Myometrial cell (primary cell): ENCODE measurements around the genes EPB41L3, ARHGAP28 and LAMA1.

GRCh38 chr18:3350434-3350862 lies 88.5 kb downstream of the MYL12B start:
- RAMPAGE, long total RNA: no peak

GRCh38 chr18:3447019-3447322 lies 3.0 kb upstream of the TGIF1 start:
- RAMPAGE, long total RNA: no peak

- RAMPAGE, long total RNA: no peak
These were observed 16.3 kb downstream of the TGIF1 start for GRCh38 chr18:3466068-3466785.

DNA sequence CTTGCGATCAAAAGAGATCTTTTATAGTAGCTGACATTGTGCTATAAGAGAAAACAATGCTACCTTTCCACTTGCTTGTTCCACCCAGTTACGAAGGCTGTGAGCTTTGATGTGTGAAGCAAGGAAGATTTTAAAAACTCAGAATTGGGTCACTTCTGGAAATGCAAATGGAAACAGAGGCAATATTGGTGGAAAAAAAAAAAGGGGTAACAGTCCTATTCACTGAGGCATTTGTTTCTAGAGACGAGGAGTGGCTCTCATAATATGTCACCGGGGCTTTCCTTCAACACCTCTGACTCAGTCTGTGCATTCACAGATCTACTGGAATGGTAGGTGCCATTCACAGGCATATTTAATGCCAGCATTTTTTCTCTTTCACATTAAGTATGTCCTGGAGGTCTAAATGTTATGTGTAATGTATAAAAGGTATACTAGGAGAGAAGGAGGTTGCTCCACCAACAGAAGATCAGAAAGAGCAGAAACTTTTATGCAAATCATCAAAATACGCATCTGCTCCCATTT lies 91.8 kb downstream of the TGIF1 start:
- RAMPAGE, long total RNA: no peak

DNA sequence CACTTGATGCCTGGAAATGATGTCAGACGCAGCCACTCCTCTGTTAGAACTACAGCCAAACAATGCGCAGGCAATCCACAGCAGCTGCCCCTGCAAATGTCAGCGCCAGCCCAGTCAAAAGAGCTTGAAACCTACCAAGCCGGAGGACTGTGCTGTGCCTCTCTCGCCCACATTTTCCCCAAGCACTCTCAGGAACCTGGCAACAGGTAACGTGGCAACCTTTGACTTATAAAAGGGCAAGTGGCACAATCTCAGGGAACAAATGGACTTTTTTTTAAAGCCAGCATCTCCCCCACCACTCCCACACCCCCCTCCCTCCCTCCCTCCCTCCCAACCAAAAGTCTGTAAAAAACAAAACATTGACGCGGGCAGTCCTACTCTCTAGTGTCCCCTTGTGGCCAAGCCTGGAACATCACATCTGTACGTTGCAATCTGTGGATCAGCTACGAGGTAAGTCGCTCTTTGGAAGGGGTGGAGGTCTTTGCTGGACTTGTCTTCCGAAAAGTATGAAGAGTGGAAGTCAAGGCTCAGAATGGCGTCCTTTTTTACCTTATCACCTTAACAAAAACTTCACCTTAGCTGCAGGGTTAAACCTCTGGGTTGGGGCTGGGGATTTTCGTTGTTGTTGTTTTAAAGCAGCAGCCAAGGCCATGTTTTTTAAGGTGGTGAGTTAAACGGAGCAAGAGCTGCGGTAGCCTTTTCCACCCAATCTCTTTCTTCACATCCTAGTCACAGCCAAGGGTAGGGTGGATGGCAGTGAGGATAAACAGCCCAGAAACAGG lies 144.3 kb downstream of the TGIF1 start:
- RAMPAGE, long total RNA: start-site peak on the plus strand centred at position 84 of the sequence, 60 bp wide, 60 and 177 reads in 2 replicates; start-site peak on the plus strand centred at position 420 of the sequence, 17 bp wide, 98 and 209 reads in 2 replicates

GRCh38 chr18:4248527-4249391 lies 206.3 kb downstream of the DLGAP1 start:
- RAMPAGE, long total RNA: no peak

DNA sequence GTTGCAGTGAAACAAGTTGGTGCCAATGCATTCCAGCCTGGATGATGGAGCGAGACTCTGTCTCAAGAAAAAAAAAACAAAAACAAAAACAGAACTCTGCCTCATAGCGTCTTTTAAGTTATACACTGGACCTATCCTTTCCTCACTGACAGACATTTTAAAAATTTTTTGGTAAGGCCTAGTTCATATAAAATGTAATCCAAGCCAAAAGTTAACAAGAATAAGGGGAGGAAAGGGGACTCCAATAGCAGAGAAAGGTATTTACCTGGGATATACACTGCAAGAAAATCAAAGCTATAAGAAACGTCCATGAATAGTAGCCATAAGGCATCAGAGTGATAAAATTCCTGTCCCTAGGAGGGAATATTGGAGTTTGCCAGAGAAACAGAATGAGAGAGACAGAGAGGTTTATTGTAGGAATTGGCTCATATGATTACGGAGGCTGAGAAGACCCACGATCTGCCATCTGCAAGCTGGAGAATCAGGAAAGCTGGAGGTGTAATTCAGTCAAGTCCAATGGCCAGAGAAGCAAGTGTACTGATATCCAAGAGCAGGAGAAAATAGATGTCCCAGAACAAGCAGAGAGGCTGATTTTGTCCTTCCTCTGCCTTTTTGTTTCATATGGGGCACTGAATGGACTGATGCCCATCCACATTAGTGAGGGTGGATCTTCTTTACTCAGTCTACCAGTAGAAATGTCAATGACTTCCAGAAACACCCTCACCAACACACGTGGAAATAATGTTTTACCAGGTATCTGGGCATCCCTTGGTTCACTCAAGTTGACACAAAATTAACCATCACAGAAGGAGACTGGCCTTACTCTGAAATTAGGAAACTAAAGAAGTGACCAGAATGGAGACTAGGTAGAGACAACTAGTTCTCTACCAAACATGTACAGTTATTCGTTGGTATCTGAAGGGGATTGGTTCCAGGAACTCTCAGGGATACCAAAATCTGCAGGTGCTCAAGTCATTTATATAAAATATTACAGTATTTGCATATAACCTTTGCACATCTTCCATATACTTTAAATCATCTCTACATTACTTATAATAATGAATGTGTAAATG lies 47.1 kb upstream of the AKAIN1 start:
- RAMPAGE, long total RNA: no peak

DNA sequence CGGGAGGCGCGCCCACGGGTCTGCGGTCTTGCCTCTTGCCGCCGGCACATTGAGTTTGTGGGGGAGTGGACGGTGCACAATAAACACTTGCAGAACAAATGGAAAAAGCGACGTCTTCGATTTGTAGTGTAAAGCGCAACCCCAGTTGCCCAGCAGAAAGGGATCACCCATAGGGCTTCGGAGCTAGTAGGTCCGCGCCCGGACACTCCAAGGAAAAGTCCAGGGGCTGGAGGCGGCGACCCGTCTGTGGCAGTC lies 976 bp upstream of the ZBTB14 start:
- RAMPAGE, long total RNA: no peak

DNA sequence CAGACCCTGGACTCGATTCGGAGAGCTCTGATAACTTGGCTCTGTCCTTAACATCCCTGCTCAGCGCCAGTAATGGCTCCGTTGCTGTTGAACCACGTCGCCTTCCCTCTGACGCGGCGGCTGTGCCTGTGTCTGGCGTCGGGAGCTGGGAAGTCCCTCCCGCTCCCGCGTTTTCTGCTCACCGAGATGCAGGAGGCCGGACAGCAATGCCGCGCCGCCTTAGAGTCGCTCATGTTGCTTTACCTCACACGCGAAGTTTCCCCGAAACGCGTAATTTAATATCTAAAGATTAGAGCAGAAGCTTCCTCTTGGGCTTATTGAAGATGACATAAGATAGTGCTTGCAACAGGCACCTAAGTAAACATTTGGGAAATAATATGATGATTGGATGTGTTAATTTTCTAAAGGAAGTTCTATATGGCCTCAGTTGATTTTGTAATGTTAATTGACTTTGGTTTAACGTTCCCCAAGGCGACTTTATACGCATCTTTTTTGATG lies 1.4 kb upstream of the ZBTB14 start:
- RAMPAGE, long total RNA: no peak

- RAMPAGE, long total RNA: no peak
These were observed at the start of gene EPB41L3 for GRCh38 chr18:5543821-5544575. Gene EPB41L3 (minus strand): TSS chr18:5543997.

GRCh38 chr18:6248571-6248987 lies 166.1 kb downstream of the L3MBTL4 start:
- RAMPAGE, long total RNA: no peak

DNA sequence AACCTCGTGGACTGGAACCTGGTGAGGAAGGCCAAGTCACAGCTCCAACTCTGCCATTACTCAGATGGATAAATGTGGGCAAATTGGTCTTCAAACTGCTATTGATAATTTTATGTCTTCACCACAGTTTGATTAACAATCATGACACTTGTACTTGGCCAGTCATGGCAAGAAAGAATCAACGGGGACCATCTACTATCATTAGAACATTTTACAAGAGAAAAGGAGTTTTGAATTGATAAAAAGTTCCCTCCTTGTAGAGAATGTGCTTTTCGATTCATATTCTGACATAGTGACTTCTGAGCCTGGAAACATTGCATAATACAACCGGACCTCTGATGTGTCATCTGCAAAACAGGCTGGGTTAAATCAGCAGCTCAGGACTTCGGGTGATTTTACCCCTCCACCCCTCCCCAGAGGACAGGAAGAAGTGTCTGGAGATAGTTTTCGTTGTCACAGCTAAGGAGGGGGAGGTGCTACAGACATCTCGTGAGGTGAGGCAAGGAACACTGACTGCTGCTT lies 8.5 kb downstream of the L3MBTL4 start:
- RAMPAGE, long total RNA: no peak

DNA sequence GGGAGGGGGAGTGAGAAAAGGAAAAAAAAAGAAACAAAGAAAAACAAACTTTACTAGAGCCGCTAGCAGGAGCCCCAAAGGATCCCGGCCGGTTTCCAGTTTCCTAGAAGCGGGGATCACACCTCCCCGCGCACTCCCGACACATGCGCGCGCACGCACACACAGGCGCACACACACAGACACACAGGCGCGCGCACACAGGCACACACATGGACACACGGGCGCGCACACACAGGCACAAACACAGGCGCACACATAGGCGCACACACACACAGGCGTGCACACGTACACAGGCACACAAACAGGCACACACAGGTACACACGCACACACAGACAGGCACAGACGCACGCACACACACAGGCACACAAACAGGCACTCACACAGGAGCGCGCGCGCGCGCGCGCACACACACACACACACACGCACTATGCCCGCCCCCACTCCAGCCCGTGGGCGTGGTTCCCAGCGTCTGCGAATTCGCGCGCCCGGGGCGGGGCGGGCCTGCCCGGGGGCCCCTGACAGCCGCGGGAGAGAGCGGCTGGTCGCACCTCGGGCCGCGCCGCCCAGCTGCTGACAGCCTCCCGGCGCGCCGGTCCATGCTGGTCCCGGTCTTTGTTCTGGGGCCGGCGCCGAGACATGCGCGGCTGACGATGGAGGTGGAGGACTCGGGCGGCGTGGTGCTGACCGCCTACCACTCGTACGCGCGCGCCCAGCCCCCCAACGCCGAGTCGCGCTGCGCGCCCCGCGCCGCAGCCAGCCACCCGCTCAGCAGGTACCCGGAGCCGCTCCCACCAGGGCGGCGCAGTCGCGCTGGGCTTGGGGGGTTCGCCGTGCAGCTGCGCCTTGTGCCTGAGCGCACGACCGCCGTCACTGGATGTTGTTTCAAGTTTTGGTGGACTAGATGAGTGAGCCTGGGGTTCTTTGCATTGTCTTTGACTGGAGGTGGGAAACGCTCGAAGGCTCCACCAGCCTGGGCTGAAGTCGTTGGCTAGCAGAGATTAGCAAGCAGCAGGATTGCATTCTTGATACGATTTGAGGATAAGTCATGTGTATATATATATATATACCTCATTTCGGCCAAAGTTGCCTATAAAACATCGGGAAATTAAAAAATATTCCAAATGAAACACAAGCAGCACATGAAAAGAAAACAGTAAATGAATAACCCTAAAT lies at the start of gene ARHGAP28:
ARHGAP28 (plus strand) TSS at position 546 of the 1,174 bp plus-strand sequence.
- RAMPAGE, long total RNA: no peak

GRCh38 chr18:6731118-6731780 lies 1.7 kb downstream of the ARHGAP28 start:
- RAMPAGE, long total RNA: no peak

- RAMPAGE, long total RNA: no peak
These were observed 22.9 kb downstream of the ARHGAP28 start for GRCh38 chr18:6752482-6752847.

GRCh38 chr18:7084700-7085302 lies 32.8 kb downstream of the LAMA1 start:
- RAMPAGE, long total RNA: no peak

GRCh38 chr18:7117303-7118214 lies at the start of gene LAMA1:
Gene LAMA1 (minus strand): TSS chr18:7117797.
- RAMPAGE, long total RNA: start-site peak on the minus strand at chr18:7117795-7117866, 71 and 103 reads in 2 replicates

DNA sequence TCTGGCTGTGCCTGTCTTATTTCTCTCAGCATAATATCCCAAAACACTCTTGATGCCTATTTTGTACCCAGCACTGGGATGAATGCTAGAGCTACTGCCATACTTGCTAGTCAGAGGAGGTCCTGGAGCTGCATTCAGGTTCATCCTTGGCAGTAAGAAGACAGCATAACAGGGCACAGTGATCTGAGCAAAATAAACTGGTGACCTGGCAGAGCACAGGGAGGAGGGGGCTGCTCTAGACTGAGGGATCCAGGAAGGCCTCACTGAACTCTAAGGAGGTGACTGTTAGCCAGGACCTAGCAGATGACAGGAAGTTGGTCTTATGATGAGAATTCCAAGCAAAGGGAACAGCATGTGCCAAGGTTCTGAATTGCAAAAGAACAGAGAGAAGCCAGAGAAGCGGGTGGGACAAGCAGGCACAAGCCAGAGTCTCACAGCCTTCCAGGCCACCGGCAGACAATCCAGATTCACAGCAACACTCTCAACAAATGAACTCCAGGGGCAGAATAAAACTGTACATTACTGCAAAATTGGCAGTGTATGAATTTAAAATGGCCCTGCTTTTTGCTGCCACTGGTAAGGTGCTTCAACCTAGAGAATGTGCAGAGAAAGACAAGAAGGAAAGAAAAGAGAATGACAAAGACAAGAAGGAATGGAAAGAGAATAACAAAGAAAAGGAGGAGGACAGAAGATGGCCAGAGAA lies 152.6 kb upstream of the PTPRM start:
- RAMPAGE, long total RNA: no peak

GRCh38 chr18:7577562-7578349 lies 10.6 kb downstream of the PTPRM start:
- RAMPAGE, long total RNA: no peak

DNA sequence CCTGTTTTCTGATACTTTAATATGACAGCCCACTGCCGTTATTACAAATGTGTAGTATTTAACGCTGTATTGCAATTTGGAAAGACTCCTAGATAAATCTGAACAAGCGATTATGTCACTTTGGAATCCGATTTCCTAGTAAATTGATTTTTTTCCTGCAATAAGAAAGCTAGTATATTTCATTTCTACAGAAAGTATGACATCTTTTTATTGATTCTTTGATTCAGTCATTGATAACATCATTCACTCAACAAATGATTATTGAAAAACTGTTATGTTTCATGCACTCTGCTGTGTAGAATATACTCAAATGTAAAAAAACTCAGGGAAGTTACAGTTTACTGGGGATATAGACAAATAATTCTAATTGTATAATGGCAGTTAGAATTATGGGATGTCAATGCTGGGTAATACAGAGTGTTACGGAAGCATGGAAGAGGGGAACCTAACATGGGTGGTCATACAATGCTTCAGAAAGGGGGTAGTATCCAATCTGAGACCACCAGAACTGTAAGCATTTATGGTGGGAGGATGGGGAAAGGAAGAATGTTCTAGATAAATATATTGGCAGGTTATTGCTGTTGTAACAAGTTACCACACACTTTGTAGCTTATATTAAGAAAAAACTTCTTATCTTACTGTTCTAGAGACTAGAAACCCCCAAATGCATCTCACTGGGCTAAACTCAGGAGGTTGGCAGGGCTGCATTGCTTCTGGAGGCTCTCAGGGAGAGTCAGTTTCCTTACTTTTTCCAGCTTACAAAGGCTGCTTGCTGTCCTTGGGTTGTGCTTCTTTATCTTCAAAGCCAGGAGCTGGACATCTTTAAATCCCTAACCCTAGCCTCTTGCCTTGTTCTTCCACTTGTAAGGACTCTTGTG lies 235.7 kb downstream of the PTPRM start:
- RAMPAGE, long total RNA: no peak